ENCODE data around the gene PTPRB.

GRCh38 chr12:68918876-68919541 lies 14.0 kb downstream of the CPM start:
- PRO-cap = no peak
- RAMPAGE, long total RNA, 2 experiments = no peak in any of the 2 experiments

DNA sequence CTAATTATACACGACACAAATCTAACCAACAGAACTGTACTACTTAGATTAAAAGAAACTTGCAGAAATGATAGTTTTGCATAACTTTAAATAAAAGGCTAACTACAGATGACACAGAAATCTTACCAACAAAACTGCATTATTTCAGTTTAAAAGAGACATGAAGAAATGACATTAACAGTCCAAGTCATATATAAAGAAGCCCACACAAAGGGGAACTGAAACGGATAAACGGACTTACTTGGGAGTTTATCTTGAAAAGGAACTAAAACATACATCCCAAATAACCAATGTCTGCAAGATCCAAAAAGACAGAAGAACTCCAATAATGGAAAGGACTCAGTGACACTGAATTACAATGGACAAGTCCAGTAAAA lies 868 bp downstream of the CPM start:
- PRO-cap = no peak
- RAMPAGE, long total RNA, 2 experiments = no peak in any of the 2 experiments

DNA sequence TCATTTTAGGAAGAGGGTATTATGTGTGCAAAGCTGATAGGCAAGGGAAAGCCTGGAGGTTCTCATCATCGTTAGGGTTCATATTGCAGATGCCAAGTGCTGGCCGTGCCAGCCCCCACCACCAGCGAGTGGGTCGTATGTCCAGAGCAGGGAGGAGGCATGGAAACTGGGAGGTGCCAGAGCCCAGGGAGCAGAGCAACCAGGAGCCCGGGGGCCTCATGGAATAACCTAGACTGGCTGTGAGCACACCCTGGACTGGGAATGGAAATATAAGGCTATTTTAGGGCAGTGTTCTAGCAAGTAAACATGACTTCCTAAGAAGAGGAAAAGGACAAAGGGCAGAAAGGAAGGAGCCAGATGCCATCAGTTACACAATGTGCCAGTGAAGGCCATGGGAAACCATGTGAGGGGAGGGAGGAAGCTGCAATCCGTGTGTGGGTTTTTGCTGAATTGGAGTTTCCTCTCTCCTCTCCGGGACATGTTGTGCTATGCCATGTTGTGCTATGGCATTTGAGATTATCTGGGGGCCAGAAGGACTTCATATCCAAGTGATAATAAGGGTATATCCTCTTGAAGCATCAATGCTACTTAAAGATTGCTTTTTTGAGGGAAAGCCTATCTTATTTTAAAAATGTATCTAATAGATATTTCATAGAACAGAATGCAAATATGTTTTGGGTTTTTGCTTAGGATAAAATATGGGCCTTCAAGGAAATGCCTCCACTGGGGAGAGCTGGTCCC lies 18.7 kb upstream of the CPM start:
- PRO-cap = no peak
- RAMPAGE, long total RNA, 2 experiments = no peak in any of the 2 experiments

DNA sequence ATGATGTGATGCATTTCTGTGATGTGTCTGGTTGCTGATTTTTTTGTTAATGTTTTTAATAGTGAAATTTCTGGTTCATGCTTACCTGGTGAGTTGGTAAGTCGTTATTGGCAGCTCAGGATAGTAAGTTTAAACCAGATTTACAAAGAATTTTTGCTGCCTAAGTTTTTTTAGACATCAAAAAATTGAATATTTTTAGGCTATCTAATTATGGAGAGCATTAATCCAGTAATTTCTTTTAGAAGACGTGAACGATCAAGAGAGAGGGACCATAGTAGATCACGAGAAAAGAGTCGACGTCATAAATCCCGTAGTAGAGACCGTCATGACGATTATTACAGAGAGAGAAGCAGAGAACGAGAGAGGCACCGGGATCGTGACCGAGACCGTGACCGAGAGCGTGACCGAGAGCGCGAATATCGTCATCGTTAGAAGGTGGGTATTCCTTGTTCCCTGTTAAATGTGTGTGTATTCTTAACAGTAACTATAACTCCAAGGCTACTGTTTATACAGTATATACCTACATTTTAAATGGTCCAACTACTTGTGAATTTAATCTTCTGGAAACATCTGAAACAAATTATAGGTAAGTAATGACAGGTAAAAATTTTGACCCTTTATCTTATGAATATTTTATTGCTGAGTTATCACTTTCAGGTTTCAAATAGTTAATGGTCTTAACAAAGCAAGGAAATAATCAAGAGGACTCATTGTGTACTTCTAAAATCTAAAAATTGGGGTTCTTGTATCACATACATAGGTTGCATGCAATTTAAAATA lies 22.9 kb downstream of the CPSF6 start:
- PRO-cap = no peak
- RAMPAGE, long total RNA, 2 experiments = no peak in any of the 2 experiments

DNA sequence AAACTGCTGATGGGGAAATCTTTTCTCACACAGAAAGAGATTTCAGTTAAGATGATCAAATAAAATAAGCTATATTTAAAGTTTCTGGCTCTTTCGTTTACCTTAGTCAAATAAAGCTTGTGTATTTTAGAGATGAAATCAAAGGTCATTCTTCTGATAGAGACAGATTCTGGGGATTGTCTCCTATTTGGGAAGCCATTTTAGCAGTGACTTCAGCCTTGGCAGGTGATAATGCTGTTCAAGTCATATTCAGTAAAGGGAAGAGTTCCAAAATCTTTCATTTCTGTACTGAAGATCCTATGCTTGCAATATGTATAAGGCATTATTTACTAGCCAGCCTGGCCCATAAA lies 52.3 kb upstream of the FRS2 start:
- PRO-cap = no peak
- RAMPAGE, long total RNA, 2 experiments = no peak in any of the 2 experiments

DNA sequence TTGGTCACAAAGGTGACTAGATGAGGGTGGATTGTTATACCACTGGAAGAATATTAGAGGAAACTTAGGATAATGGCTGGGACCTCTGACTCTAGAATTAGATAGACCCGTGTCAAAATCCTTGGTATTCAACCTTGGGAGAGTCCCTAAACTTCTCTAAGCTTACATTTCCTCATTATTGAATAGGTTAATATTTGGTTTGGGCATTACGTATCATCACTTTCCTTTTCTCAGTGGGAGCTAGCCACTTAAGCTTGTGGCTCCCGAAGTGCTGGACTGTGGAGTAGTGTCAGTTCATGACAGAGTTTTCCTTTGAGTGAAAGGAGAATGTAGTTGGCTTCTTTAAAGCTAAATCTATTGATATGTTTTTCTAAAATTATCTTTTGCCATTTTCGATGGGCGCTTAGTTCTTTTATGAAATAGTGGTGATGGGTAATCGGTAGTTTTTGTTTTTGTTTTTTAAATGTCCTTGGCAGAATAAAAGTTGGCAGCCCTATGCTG lies 5.4 kb downstream of the FRS2 start:
- PRO-cap = no peak
- RAMPAGE, long total RNA, 2 experiments = no peak in any of the 2 experiments

GRCh38 chr12:69534237-69534845 lies 50.9 kb upstream of the CCT2 start:
- PRO-cap = no peak
- RAMPAGE, long total RNA, 2 experiments = no peak in any of the 2 experiments

- PRO-cap = no peak
- RAMPAGE, long total RNA, 2 experiments = no peak in any of the 2 experiments
Measured at GRCh38 chr12:69657624-69658100, 41.4 kb downstream of the BEST3 start.

- PRO-cap = no peak
- RAMPAGE, long total RNA, 2 experiments = no peak in any of the 2 experiments
Measured at GRCh38 chr12:69825375-69825604, 263 bp downstream of the MYRFL start.

- PRO-cap = no peak
- RAMPAGE, long total RNA, 2 experiments = no peak in any of the 2 experiments
Measured at GRCh38 chr12:70241479-70242144, 1.6 kb upstream of the CNOT2 start.

DNA sequence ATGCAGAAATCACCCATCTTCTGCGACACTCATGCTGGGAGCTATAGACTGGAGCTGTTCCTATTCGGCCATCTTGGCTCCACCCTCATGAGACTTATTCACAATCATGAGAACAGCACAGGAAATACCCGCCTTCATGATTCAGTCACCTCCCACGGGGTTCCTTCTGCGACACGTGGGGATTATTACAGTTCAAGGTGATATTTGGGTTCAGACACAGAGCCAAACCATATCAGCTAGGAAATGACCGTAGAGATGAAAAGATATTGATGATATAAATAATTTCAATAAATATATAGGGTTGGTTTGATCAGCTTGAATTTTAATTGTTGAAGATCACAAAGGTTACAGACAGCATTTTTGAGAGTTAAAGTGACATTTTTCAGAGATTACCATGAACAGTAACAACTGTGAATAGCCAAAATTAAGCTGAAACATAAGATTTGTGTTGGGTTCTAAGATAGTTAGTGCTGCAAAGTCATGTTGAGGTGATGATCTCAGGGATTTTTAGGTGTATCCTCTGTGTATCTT lies 60.8 kb upstream of the KCNMB4 start:
- PRO-cap = no peak
- RAMPAGE, long total RNA, 2 experiments = no peak in any of the 2 experiments

GRCh38 chr12:70469475-70469702 lies 103.3 kb downstream of the KCNMB4 start:
- PRO-cap = no peak
- RAMPAGE, long total RNA, 2 experiments = no peak in any of the 2 experiments

DNA sequence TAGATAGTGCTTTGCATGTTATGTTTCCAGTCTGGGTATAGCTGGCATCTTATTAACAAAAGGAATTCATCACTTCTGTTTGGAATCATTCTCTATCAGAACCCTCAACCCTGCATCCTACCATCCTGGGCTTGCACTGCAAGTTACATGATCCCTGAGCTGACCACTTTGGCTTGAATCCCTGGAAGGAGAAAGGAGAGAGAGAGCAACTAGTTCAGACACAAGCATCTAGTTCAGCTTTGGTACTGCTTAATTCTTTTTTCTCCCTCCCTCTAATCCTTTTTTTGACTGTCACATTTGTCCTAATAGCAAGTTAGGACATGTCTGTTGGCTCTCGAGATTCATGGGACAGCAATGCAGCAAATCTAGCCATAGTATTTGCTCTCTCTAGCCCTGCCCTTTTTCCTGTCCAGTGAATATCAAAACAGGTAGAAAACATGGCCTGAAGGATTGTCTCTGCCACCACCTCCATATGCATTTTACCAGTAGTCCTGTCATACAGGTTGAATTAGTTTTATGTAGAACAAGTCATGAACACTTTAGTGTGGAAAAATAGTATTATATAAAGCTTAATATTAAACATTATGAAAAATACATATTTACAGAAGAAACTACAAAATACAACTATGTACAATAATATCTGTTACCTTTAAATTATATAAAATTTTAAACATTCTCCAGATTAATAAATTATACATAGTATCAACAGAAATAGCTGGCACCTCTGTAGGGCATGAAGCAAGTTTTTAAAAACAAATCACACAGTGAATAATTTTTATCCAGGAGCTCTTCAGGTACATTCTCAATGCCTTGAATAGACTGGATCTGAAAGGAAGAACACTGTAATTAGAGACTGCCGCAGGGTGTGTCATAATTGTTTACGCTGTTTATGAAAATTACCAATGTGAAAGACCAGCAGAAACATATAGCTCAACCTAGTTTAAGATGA lies 116.3 kb downstream of the PTPRB start:
- PRO-cap = no peak
- RAMPAGE, long total RNA, 2 experiments = start-site peak on the minus strand in 1 of 2 experiments, centred at position 545 of the sequence, 10 reads per replicate

DNA sequence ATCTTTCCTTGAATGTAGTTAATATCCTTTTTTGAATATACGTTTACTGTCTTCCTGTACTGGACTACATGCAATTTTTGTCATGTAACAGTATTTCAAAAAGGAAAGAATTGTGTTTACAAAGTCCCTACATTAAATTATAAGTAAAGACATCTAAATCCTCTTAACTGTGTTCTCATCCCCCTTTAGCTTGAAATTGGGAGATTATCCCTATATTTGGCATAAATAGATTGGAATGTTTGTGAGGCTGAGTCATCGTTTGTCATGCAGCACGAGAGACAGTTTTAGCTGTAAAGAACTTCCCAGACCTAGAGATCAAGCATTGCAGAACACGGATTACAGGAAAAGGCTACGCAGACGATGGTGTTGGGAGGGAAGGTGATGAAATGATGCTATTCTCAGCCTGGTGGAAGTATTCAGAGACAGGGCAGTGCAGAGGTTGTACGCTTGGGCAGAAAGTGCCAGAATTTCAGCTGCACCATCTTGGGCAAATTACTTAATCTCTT lies 93.8 kb downstream of the PTPRB start:
- PRO-cap = no peak
- RAMPAGE, long total RNA, 2 experiments = no peak in any of the 2 experiments

GRCh38 chr12:70549286-70549605 lies 88.0 kb downstream of the PTPRB start:
- PRO-cap = no peak
- RAMPAGE, long total RNA, 2 experiments = no peak in any of the 2 experiments

DNA sequence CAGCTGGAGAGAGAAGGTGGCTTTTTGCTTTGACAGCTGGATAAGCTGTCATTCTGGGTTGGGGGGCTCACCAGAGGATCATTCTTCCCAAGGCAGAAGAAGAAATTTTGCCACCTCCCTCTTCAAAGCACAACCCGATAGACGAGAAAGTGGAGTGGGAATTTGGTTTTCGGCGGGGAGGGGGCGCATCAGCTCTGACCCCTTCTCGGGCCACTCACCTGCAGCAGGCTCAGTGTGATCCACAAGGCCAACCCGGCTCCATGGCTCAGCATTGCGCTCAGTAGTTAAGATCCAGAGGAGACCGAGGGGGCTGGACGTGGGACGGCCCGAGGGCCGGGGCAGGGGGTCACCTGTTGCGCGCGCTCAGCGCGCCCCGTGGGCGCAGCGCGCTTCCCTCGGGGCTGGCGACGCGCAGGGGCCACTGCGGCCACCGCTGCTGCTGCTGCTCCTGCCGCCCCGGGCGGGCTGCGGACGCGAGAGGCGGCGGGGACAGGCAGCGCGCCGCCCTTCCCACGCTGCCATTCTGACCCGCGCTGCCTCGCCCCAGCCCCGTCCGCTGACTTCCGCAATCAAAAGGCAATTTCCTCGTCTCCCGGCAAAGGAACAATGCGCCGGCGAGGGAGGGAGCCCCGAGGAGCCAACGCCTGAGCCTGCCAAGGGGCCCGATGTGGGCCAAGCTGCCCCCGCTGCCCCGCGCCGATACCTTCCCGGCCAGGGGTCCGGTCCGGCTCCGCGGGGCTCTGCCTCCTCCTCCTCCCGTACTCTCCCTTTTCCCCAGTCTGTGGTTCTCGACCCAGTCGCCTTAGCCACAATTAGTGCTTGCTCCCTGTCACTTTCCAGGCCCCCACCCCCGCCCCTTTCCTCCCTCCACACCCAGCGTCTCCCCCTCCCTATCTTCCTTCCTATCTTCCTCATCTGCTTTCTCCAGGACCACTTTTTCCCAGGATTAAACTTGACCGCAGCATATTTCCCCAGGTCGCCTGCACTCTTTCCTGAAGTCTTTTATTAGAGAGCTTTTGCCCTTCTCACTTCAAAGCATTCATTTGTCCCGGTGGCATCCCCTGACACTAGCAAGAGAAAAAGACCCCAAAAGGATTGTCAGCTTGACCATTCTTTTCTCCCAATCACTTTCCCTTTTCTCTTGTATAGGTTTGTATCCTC lies 27.3 kb downstream of the PTPRB start:
- PRO-cap = bidirectional peak, plus-strand start at position 606 of the sequence, minus-strand start at position 482 of the sequence
- RAMPAGE, long total RNA, 2 experiments = start-site peak on the minus strand in 1 of 2 experiments, centred at position 402 of the sequence, 7 reads per replicate

DNA sequence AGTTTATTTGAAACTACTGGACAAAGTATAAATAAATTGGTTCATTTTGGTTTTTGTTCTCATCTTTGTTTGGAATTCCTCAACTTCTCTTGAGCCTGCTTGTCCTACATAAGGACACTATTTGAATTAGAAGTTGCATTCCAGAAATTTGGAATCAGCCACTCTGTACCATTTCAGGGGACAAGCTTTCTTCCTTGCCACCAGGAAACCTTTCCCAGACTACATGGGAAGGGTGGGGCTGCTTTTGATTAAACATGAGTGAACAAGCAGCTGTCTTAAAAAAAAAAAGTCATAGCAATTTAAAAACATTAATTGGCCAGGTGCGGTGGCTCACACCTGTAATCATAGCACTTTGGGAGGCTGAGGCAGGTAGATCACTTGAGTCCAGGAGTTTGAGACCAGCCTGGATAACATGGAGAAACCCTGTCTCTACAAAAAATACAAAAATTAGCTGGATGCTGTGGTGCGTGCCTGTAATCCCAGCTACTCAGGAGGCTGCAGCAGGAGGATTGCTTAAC lies 24.8 kb downstream of the PTPRB start:
- PRO-cap = no peak
- RAMPAGE, long total RNA, 2 experiments = no peak in any of the 2 experiments

GRCh38 chr12:70637186-70638051 lies at the start of gene PTPRB:
PTPRB (minus strand) TSS chr12:70637429.
- PRO-cap = no peak
- RAMPAGE, long total RNA, 2 experiments = start-site peak on the minus strand in 1 of 2 experiments, at chr12:70637420-70637430 at its widest, 35 reads per replicate

DNA sequence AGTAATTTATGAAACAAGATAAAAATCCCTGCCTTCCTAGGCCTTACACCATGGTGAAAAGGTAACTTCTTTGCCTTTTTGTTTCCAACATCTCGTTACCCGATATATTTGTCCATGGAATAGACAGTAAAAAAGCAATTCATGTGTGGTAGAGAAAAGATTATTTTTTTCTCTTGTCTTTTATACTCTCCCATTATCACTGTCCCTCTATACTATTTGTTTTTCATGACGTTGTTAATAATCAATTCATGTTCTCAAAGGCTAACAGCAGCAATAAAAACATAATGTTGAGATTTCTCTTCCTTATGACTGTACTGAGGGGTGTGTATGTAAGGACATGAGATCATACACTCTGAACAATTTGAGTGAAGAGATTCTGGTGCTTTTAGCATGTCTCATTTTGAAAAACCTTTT lies 3.7 kb upstream of the TSPAN8 start:
- PRO-cap = no peak
- RAMPAGE, long total RNA, 2 experiments = no peak in any of the 2 experiments

GRCh38 chr12:71894525-71895094 lies 44.0 kb upstream of the TPH2 start:
- PRO-cap = no peak
- RAMPAGE, long total RNA, 2 experiments = no peak in any of the 2 experiments